Skin of body (tissue), 2 donors: Measurements from ENCODE around the genes TMEM239 and DNAAF9.

- RAMPAGE, long total RNA, result no peak
Observed at GRCh38 chr20:1802243-1802897, 92.8 kb upstream of the SIRPA start.

DNA sequence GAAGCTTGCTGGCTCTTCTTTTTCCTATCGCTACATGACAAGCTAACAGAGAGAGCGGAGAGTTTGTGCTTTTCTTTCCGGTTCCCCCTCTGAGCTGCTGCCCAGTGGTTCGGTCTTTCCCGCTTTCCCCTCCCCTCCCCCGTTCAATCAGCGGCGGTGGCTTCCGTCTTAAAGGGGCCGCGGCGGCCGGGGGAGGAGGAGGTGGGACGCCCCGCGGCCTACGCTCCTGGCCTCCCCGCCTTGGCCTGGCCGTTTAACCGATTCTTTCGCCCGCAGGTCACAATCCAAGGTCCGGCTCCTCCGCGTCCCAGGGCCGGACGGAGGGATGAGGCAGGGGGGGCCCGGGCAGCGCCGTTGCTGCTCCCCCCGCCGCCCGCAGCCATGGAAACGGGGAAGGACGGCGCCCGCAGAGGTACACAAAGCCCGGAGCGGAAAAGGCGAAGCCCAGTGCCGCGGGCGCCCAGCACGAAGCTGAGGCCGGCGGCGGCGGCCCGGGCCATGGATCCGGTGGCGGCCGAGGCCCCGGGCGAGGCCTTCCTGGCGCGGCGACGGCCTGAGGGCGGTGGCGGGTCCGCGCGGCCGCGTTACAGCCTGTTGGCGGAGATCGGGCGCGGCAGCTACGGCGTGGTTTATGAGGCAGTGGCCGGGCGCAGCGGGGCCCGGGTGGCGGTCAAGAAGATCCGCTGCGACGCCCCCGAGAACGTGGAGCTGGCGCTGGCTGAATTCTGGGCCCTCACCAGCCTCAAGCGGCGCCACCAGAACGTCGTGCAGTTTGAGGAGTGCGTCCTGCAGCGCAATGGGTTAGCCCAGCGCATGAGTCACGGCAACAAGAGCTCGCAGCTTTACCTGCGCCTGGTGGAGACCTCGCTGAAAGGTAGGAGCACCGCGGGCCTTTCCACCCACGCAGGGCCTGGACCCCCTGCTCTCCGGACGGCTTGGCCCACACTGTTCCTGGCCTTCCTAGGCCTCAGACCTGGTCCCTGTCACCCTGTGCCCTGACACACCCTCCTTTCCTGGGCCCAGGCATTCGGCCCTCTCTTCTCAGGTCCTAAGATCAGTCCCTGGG lies 1.2 kb downstream of the STK35 start:
- RAMPAGE, long total RNA, result no peak

- RAMPAGE, long total RNA, result no peak
Observed at GRCh38 chr20:2234787-2235242, 61.0 kb upstream of the TGM3 start.

DNA sequence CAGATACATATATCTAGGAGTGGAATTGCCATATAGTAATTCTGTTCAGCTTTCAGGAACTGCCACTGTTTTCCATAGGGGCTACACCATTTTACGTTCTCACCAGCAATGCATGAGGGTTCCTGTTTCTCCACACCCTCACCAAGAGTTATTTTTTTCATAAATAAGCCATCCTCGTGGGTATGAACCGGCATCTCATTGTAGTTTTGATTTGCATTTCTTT lies 11.3 kb downstream of the SNRPB start:
- RAMPAGE, long total RNA, result no peak

- RAMPAGE, long total RNA, result no peak
Observed at GRCh38 chr20:2524325-2525440, 11.7 kb upstream of the TMC2 start.

GRCh38 chr20:2652758-2653801 lies 648 bp downstream of the NOP56 start:
- RAMPAGE, long total RNA, result no peak

- RAMPAGE, long total RNA, result no peak
Observed at GRCh38 chr20:2816037-2816622, at the start of gene TMEM239. TSS of gene TMEM239 (plus strand) at chr20:2816364.

- RAMPAGE, long total RNA, result no peak
Observed at GRCh38 chr20:3009138-3009653, 34.2 kb upstream of the GNRH2 start.

- RAMPAGE, long total RNA, result no peak
Observed at GRCh38 chr20:3027437-3027867, 16.0 kb upstream of the GNRH2 start.

DNA sequence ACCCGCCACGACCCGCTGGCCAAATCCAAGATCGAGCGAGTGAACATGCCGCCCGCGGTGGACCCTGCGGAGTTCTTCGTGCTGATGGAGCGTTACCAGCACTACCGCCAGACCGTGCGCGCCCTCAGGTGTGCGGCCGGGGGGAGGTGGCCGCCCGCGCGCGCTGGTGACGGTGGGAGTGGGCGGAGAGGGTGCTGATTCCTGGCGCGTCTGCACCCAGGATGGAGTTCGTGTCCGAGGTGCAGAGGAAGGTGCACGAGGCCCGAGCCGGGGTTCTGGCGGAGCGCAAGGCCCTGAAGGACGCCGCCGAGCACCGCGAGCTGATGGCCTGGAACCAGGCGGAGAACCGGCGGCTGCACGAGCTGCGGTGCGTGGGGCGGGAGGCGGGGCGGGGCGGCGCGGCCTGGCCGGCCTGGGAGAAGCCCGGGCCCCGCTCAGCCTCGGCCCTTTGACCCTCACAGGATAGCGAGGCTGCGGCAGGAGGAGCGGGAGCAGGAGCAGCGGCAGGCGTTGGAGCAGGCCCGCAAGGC lies 366 bp downstream of the MRPS26 start:
- RAMPAGE, long total RNA, result no peak

DNA sequence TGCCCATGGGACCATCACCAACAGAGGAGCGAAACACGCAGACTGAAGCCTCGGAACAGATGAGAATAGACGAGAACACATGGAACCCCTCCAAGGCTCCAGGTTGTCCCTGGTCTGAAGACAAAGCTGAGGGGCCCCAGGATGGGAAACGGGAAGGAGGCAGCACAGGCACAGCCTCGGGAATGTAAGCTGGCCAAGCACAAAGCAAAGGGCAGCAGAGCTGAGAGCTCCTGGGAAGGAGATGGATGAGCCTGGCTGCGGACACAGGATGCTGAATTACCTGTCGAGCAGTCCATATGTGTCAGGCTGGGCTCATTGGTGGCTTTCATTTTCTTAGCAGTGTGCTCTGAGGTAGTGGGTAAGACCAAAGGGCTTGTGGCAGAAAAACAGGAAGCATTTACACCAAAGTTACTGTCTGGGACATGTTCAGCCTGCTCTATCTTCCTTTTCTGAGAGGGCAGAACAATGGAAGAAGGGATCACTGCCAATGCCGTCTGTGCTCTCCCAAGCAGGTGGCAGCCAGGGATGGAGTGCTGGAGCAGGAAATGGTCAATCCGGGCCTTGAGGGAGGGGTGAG lies 36.7 kb upstream of the AVP start:
- RAMPAGE, long total RNA, result no peak

DNA sequence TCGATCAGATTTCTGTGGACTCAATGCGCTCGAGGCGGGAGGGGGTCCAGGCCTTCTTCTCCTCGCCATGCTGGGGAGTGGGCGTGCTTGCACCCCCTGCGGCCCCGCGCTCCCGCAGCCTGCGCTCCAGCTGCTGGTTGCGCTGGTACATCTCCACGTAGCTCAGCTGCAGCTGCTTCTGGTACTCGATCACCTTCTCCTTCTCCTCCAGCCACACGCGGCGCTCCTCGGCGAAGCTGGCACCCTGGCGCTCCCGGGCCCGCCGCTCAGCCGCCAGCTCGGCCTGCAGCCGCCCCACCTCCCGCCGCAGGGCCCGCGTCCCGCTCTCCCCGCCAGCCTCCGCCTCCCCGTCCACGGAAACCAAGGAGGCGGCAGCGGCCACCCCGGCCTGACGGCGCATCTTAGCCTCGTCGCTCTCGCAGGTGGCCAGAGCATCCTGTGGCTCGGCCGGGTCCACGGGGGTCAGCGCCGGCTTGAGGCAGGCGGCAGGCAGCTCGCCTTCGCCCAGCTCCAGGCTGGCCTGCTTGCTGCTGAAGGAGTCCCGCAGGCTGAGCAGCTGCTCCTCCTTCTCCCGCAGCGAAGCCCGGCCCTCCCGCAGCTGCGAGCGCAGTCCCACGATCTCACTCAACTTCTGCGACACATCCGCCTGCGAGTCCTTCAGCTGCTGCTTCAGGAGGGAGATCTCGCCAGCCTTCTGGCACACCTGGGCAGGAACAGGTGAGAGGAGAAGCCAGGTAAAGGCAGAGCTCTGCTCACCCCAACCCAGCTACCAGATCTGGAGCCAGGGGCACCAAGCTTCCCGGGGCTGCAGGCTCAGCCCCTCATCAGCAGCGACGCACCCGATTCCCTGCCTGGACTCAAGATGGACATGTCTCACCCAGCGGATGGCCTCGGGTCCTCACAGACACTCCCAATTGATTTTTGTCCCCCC lies 5.0 kb upstream of the FASTKD5 start:
- RAMPAGE, long total RNA, result no peak

DNA sequence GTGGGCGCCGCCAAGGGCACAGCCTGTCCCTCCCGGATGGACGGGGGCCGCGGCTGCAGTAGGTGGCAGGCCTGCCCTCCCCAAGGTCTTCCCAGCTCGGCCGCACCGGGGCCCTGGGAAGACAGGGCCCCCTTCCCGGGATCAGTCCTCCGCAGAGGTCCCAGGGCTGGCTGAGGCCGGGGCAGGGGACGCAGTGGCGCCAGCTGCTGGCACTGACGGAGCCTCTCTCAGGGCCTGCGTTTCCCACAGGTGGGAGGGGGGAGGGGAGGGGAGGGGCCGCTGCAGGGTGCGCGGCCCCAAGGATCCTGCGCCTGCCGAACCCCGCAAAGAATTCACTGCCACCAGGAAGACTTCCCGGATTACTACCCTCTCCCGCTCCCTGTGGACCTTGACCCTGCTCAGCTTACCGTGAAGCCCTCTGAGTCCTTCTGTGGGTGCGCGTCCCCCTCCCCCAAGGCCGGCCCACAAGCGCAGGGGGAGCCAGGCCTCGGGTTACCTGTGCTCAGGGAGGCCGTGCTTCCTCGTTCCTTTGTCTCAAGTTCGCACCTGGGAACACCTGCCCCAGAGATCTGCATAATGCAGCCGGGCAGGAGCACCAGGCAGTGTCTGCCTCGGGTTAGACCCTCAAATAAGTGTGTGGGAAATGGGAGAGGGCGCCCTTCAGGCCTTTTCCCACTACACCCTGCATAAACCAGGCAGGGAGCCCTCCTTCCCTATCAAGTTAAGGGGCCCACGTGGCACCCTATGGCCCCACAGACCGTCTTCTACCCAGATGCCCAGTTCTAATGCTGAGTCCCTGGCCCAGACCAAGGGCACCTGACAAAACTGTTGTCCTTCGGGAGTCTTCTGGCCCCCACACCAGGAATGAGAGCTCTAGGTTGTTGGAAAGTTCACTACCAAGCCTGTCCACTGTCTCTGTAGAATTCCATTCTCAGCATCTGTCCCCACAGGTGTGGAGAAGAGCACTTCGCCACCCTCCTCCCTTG lies 5.0 kb downstream of the LZTS3 start:
- RAMPAGE, long total RNA, result no peak

- RAMPAGE, long total RNA, result no peak
Observed at GRCh38 chr20:3174649-3175344, 1.4 kb upstream of the LZTS3 start.

DNA sequence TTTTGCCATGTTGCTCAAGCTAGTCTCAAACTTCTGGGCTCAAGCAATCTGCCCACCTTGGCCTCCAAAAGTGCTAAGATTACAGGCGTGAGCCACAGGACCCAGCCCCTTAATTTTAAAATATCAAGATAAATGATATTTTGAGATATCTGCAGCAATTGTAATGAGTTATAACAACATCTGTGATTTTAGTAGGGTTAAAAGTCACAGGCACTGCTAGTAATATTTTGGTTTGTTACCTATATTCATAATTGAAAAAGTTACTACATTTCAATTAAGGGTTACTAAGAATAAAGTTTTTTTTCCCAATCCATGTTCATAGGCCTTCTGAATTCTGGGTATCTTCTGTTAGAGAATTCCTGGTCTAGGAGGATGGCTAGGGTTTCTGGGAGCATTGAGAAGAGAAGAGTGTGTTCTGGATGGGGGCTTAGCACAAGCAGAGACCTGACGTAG lies 3.2 kb downstream of the ITPA start:
- RAMPAGE, long total RNA, result no peak

GRCh38 chr20:3407279-3408378 lies at the start of gene DNAAF9:
TSS of gene DNAAF9 (minus strand) at chr20:3407669.
- RAMPAGE, long total RNA, result no peak

GRCh38 chr20:3522953-3523497 lies 52.2 kb downstream of the ATRN start:
- RAMPAGE, long total RNA, result no peak

DNA sequence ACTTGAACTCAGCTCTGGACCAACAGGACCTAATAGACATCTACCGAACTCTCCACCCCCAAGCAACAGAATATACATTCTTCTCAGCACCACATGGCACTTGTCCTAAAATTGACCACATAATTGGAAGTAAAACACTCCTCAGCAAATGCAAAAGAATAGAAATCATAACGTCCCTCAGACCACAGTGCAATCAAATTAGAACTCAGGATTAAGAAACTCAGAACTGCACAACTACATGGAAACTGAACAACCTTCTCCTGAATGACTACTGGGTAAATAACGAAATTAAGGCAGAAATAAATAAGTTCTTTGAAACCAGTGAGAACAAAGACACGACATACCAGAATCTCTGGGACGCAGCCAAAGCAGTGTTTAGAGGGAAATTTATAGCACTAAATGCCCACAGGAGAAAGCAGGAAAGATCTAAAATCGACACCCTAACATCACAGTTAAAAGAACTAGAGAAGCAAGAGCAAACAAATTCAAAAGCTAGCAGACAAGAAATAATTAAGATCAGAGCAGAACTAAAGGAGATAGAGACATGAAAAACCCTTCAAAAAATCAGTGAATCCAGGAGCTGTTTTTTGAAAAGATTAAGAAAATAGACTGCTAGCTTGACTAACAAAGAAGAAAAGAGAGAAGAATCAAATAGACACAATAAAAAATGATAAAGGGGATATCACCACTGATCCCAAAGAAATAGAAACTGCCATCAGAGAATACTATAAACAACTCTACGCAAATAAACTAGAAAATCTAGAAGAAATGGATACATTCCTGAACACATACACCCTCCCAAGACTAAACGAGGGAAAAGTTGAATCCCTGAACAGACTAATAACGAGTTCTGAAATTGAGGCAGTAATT lies 54.0 kb downstream of the ATRN start:
- RAMPAGE, long total RNA, result no peak

- RAMPAGE, long total RNA, result no peak
Observed at GRCh38 chr20:3688903-3690185, 7.5 kb upstream of the ADAM33 start.

- RAMPAGE, long total RNA, result no peak
Observed at GRCh38 chr20:3758533-3759031, 9.0 kb downstream of the ADISSP start.